Neural progenitor cell (in vitro differentiated cells): ENCODE data around the genes IP6K2, IHO1, C3orf62, DAG1 and GMPPB.

GRCh38 chr3:48694439-48695147, 8.9 kb upstream of the NCKIPSD start:
- RAMPAGE, long total RNA = no peak

DNA sequence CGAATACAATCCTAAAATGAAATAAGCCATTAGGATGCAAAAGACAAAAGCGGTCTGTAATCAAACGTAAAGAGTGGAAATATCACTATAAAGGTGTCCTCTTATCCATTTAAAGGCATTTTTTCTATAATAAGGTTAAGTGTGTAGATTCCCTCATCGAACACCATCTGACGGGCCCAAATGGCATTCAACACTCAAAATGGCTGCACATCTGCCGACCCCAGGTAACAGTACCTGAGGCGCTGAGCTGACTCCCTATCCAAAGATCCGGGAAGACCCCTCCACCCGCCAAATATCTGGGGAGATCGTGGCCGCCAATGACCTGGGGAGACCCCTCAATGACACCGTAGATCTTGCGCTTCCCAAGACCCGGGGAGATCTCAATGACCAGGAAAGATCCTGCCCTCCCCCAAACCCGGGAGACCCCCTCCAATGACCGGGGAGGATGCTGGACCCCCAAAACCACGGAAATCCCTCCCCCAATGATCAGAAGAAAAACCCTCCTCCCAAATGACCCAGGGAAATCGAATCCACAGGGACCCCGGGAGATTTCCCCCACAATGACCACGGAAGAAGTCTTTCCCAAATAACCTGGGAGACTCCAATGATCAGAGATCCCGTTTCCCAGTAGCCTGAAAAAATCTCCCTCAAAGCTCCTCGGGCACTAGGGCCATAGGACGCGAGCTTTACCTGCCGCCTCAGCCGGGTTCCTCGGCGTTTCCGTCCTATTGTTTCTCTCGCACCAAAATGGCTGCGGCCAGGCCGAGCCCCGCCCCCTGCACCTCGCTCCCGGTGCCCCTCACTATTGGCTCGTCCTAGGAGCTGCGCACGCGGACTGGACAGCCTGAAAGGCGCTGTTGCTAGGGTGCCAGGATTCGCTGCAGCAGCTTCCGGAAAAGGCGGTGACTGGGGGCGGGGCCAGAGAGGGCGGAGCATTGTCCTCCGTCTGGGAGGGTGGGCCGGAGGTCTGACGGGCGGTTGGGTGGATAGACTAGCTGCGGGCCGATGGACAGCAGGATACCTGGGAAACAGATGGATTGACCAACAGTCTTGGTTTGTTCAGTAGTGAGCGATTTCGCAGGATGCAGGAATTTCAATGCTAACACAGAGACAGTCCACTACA, at the start of gene IP6K2:
Gene IP6K2, minus strand, starts transcription at position 755 of the 1,123 bp plus-strand sequence.
- RAMPAGE, long total RNA = start-site peak on the minus strand centred at position 720 of the sequence, 40 bp wide, 161 and 367 reads in 2 replicates

GRCh38 chr3:48926366-48926979, 7.8 kb downstream of the ARIH2 start:
- RAMPAGE, long total RNA = no peak

DNA sequence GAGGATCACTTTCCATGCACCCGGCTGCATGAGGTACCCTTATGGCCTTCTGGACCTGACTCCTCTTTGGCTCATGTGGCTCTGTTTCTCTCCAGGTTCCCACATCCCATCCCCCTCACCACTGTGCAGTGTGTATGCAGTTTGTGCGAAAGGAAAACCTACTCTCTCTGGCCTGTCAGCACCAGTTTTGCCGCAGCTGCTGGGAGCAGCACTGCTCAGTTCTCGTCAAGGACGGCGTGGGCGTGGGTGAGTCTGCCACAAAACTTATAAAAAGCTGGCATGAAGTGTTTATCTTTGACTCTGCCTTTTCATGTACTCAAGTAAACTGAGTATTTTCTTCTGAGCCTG, 23.0 kb upstream of the P4HTM start:
- RAMPAGE, long total RNA = no peak

GRCh38 chr3:48983297-48983676, 6.8 kb upstream of the P4HTM start:
- RAMPAGE, long total RNA = no peak

GRCh38 chr3:49076686-49077061, 17.2 kb downstream of the QRICH1 start:
- RAMPAGE, long total RNA = no peak

DNA sequence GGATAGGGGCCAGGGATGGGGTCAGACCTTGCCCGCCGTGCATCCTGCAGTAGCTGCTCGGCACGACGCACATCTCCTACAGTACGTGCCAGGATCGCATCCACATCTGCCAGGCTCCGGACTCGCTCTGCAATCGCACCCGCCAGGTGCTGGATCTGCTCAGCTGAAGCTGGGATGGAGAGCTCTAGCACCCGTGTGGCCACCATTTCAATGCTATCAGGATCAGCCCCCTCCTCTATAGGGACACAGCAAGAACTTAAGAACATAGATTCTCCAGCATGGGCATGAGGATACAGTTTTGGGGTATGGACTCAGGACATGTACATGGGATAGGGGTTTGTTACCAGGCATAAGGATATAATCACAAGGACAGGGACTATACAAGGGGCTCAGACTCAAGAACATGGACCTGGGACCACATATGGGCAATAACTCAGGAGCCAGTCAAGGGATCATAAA, 1.5 kb upstream of the USP19 start:
- RAMPAGE, long total RNA = no peak

DNA sequence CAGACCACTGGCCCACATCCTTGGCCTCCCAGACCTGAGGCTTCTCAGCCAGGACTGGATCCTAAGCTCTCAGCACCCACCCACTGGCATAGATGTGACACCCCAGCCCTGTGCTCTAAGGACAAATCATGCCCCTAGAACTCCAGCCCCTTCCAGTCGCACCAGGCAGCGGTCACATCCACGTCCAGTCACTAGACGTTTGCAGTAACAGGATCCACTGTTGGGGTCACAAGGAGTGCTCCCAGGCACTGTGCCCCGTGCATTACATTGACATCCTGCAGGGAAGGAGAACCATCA, 3.5 kb downstream of the LAMB2 start:
- RAMPAGE, long total RNA = no peak

GRCh38 chr3:49182076-49182489, 9.6 kb downstream of the C3orf84 start:
- RAMPAGE, long total RNA = no peak

GRCh38 chr3:49199389-49200288, at the start of gene IHO1:
Gene IHO1 (plus strand): TSS chr3:49199498.
- RAMPAGE, long total RNA = no peak

DNA sequence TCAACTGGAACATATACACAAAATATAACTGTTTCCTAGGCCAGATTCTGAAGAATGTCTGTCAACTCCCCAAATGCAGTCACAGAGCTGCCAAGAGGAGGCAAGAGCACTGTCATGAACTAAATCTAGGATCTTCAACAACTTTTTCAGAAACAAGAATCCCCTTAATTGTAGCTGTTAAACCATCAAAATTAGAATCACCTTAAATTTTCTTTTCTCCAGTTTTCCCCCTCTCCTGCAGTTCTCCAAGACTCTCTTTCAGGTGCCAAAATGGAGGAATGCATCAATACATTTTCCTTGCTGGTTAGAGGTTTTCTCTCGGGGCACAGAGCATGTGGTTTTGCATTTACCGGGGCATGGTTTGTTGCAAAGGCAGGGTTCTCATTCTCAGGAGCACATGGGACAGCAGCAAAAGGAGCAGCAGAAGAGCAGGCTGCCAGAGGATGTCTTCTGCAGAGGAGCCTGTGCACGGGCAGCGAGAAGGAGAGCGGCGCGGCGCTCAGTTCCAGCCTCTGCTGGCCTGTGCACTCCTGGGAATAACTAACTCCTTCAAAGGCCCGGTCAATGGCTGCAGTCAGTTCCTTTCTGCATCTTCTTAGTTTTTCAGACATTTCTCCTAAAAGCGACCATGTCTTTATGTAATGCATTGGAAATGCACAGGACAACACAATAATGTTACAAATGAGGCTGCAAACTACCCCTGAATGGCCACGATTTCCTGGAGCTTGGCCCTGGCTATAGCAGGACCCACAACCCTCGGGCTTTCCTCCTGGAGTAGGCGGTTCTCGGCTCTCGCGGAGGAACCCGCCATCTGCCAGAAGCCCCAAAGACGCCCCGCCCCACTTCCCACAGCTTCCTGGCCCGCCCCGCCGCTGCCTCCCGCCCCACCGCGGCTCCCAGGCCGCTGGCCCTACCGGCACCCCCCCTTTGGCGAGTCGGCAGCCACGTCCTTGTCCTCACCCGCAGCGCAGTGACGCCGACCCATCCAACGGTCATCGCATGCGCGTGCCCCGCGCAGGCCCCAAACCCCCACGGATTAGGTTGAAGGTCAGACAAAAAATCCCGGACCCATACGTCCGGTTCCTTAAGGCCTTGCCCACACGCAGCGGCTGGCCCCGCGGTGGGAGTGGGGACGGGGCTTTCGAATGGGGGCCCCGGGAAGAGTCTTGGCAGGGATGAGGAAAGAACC, at the start of gene C3orf62:
Gene C3orf62, minus strand, starts transcription at position 1,007 of the 1,189 bp plus-strand sequence.
- RAMPAGE, long total RNA = no peak

DNA sequence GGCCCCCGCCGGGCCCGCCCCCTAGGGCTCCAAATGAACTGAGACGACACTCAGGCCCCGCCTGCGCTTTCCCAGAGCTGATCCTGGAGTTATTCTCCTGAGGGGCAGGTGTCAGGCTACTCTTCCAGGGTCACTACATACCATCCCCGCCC, 289 bp downstream of the USP4 start:
- RAMPAGE, long total RNA = no peak

- RAMPAGE, long total RNA = no peak
Observed at GRCh38 chr3:49358385-49358583, 131 bp upstream of the GPX1 start.

GRCh38 chr3:49368186-49368696, 10.1 kb upstream of the GPX1 start:
- RAMPAGE, long total RNA = no peak

DNA sequence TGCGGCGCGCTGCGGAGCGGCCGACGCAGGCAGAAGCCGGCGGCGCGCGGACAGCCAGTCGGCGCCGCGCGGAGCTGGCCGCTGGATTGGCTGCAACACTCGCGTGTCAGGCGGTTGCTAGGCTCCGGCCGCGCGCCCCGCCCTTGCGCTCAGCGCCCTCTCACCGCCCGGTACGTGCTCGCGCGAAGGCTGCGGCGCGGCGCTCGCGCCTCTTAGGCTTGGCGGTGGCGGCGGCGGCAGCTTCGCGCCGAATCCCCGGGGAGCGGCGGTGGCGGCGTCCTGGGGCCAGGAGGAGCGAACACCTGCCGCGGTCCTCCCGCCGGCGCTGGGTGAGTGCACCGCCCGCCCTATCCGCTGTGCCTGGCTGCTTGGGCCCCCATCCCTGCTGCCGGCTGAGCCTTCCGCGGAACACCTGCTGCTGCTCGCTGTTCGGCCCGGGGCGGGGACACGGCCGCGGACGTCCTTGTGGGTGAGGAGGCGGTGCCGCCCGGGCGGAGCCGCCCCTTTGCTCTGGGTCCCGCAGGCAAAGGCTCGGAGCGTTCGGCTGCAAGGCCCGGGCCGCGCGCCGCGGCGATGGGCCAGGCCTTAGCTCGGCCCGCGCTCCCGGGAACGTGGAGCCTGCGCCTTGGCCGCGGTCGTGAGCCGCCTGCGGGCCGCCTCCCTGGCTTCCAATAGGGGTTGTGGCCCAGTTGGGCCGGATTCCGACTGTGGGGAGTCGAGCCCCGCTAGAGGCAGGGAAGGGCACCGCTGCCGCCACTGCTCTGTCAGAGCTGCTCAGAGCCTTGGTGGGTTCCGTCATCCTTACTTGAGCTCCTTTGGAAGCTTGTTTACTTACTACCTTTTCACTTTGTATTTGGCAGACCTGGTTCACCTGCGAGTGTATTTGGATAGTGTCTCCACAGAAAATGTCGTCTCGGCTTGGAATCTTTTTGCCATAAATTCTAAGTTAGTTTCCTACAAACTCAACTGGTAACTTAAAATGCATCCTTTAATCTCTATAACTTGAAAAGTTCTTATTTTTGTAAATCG, at the start of gene DAG1:
Gene DAG1, plus strand, starts transcription at position 163 of the 1,029 bp plus-strand sequence.
- RAMPAGE, long total RNA = no peak

- RAMPAGE, long total RNA = no peak
Observed at GRCh38 chr3:49638330-49639062, 35.7 kb upstream of the APEH start.

DNA sequence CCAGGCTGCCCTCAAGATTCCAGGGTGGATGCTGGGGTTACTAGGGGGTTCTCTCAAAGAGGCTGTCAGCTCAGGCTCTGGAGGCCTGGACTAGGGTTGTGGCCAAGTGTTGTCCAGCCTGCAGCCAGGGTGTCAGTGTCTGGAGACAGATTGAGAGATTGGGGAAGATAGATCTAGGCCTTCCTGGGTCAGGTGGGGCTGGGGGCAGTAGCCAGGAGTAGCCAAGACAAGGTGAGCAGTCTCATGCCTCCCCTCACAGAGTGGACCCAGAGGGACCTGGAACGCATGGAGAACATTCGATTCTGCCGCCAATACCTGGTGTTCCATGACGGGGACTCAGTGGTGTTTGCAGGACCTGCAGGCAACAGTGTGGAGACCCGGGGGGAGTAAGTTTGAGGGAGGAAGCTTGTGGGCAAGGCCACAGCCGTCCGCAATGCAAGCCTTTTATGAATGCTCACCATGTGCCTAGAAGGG, 810 bp downstream of the APEH start:
- RAMPAGE, long total RNA = no peak

DNA sequence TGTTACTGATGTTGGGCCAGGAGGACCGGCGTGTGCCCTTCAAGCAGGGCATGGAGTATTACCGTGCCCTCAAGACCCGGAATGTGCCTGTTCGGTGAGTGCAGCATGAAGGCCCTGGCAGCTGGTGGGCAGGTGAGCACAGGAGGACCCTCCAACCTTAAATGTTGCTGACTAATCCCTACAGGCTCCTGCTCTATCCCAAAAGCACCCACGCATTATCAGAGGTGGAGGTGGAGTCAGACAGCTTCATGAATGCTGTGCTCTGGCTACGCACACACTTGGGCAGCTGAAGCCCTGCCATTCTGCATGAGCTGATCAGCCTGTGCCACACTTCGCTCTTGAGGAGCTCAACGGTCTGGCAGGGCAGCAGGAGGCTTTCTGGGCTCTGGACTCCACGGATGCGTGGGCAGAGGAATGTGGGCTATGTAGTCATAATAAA, 6.2 kb downstream of the MST1 start:
- RAMPAGE, long total RNA = no peak

DNA sequence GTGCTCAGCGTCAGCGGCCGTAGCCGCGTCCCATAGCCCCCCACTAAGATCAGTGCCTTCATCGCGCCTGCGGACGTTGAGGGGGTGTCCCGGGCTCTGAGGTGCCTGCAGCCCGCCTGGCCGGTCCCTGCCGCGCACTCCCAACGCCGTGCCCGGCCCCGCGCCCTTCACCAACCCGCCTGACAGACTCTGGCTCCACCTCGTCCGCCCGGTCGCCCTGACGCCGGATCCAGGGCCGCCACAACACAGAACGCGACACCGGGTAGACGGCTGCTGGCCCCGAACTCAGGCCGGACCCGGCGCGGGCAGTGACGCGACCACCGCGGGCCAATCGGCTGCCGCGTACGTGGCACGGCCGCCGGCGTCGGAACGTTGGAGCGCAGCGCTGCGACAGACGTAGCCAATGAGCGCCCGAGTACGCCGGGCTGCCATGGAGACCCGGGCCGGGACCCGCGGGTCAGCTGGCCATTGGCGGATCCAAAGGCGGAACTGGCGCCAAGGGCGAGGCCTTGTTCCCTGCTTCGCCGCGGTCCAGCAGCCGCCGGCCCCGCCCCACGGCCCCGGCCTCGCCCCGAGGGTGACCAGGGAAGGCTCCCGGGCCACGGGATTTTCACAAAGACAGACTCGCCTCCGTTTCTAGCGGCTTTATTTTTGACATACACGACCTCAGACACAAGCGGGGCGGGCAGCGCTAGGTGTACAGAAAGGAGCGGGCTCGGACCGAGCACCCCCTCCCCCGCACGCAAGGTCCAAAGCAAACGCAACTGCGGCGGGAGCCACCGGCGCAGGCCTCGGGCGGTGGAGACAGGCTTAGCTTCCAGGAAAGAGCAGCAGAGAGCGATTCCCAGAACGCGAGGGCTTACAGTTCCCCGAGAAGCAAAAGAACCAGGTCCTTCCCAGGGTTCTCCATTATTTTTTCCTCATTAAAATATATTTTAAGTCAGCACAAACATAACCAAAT, at the start of gene GMPPB:
Gene GMPPB, minus strand, starts transcription at position 287 of the 961 bp plus-strand sequence.
- RAMPAGE, long total RNA = no peak

- RAMPAGE, long total RNA = no peak
Observed at GRCh38 chr3:49902959-49903689, 549 bp downstream of the MST1R start.